ENCODE measurements around a stretch of chr2.

DNA sequence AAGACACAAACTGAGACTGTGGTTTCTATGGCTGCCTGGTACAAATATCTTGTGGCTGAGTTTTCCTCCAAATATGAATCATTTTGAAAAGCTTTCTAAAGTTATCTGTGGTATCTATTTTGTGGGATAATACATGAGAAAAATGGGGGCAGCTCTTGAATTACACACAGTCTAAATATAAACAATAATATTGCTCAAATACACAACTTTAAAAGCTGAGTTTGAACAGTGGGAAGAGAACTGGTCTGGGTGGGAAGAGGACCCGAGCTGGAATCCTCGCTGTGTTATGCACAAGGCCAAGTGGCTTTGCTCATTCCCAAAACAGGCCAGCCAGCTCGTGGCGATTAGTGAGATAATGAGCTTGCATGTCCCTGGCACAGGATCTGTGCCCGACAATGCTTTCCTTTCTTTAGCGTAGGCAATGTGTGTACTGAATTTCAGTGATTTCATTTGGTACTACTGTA lies 10.6 kb upstream of the FAM124B start:
- PRO-cap, result unidirectional peak, minus-strand start at position 275 of the sequence

- PRO-cap, result unidirectional peak, plus-strand start at chr2:224485653
Measured at GRCh38 chr2:224484910-224485714, 83.2 kb upstream of the FAM124B start.

DNA sequence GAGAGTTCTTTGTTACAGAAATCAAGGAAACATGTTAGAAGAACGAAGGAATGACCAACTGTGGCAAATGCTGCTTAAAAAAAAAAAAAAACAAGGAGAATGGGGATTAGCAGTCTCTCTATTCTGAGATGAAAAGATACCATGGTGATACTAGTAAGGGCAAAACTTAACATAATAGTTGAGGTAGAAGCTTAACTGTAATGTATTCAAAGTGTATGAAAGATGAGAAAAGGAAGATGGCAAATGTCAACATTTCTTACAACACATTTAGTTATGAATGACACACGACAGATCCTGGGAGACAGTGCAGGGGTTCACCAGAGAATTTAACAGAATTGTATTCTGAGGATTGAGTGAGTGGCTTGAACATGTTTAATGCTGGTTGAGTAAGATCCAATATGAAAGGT lies 52.8 kb downstream of the CUL3 start:
- PRO-cap, result no peak

DNA sequence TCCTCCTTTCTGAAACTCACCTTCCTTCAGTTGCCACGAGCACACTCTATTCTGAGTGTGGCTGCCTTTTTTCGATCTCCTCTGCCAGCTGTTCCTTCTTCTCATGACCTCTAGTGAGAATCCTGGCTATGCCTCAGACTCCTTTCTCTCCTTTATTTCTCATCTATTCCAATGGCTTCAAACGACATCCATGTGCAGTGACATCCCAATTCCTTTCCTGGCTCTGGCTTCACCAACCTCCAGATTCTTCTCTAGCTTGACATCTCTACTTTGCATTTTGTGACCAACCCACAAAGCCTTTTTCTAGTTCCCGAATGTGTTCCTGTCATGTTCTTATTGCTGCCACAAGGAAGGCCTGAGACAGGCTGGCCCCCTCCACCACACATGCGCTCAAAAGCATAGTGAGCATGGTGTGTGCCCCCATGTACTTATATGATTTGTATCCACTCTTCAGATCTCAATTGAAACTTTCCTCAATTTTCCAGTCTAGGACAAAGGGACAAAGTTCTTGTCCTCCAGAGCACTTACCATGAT lies 160.6 kb upstream of the CCDC195 start:
- PRO-cap, result no peak

GRCh38 chr2:224921961-224922868 lies 120.1 kb downstream of the DOCK10 start:
- PRO-cap, result no peak

- PRO-cap, result no peak
Measured at GRCh38 chr2:224943626-224943825, 98.7 kb downstream of the DOCK10 start.

- PRO-cap, result no peak
Measured at GRCh38 chr2:224982120-224982678, 60.1 kb downstream of the DOCK10 start.

GRCh38 chr2:225125098-225125399 lies 82.8 kb upstream of the DOCK10 start:
- PRO-cap, result no peak

DNA sequence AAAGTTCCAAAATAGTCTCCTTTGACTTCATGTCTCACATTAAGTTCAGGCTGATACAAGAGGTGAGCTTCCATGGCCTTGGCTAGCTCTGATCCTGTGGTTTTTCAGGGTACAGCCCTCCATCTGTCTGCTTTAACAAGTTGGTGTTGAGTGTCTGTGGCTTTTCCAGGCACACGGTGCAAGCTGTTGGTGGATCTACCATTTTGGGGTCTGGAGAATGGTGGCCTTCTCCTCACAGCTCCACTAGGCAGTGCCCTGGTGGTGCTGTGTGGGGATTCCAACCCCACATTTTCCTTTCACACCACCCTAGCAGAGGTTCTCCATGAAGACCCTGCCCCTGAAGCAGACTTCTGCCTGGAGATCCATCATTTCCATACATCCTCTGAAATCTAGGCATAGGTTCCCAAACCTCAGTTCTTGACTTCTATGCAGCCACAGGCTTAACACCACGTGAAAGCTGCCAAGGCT lies 618.8 kb downstream of the NYAP2 start:
- PRO-cap, result no peak

GRCh38 chr2:226048674-226048873 lies 649.1 kb downstream of the NYAP2 start:
- PRO-cap, result no peak

- PRO-cap, result no peak
Measured at GRCh38 chr2:226118402-226119073, 681.1 kb downstream of the IRS1 start.

DNA sequence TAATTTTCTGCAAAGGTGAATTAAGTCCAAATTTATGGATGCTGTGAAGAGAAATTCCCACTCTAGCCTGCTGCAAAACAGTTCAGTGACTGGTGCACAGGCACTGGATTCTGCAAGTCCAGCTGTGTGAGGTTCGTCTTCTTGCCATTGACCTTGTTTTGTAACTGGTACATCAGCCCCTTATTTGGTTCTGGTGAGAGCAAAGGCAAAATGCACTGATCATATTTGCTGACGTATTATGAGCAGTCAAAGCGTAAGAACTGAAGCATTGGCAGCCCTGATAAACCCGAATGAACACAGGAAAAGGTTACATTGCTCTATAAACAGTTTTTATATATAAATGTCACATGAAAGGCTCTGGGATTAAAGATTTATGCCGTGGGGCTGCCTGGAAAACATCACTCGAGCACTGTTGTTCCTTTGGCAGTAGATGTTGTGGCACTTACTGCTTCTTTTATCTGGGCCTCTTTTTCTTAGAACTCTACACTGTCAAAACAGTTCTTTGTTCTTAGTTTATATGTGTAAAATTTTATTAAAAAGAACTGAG lies 168.0 kb downstream of the IRS1 start:
- PRO-cap, result no peak

GRCh38 chr2:226759676-226760146 lies 39.9 kb downstream of the IRS1 start:
- PRO-cap, result no peak

DNA sequence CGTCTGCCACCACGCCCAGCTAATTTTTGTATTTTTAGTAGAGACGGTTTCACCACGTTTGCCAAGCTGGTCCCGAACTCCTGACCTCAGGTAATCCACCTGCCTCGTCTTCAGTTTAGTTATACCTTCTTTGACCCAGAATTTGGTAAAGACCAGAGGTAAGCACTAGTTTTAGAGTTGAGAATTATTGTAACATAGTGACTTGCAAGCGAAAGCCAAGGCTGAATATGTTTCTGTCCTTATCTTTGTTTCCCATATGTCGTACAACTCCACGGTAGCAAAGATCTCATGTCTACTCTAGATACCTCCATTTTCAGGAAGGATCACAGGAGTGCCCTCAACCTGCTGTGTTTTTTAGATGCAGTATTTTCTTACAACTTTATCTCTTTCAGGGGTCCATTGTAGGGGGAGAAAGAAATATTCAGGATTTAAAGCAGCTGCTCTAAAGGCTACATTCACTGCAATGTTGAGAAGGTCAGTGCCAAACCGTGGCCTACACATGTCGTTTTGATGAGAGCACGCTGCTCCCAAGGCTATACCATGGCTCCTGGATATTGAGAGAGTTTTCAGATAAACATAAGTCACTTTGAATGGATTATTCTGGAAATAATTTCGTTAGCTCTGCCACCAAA lies 1.9 kb downstream of the RHBDD1 start:
- PRO-cap, result no peak

DNA sequence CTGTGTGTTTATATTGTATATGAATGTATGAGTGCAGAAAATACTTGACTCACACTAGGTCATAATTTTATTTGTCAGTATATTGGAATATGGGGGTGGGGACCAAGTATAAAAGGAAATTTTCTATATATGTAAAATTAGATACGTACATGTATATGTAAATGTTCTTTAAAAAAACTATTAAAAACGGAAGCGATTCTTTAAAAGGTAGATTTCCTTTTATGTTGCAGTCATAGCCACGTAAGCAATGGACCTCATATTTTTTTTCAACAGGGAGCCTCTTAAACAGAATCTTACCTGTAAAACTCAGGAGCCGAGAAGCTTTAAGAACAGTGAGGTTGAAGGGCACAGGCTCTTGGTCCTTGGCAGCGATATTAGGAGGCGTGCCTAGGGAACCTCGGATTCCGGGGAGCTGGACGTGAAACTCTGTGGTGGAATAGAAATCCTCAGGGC lies 3.3 kb downstream of the RHBDD1 start:
- PRO-cap, result unidirectional peak, plus-strand start at position 309 of the sequence

GRCh38 chr2:226905553-226906970 lies 70.2 kb downstream of the RHBDD1 start:
- PRO-cap, result no peak

DNA sequence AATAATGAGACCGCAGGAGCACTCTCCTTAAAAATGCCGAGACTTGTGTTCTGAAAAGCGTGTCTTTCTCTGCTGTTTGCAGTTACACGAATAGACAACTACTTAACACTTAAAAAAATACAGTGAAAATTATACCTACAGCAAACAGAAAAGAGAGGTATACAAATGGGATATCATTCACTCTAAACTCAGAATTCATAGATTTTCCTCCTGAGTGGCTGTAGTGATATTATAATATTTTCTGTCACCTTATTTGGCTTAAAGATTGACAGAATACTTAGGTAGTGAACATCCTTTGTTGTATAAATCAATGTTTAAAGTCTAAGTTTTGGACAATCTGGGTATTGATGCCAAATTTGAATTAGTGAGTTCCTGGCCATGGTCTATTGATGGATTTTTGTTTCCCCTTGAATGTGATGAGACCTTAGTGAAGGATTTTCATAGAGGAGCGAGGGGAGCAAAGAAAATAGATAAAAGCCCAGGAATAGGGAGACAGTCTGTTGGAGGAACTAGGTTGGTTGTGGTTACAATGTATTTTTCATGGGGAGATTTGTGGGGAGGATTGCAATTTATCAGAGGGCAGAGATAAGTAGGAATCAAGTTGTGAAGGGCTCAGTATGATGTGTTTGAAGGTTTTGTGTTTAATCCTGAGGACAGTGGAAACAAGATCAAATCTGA lies 108.8 kb downstream of the RHBDD1 start:
- PRO-cap, result no peak

DNA sequence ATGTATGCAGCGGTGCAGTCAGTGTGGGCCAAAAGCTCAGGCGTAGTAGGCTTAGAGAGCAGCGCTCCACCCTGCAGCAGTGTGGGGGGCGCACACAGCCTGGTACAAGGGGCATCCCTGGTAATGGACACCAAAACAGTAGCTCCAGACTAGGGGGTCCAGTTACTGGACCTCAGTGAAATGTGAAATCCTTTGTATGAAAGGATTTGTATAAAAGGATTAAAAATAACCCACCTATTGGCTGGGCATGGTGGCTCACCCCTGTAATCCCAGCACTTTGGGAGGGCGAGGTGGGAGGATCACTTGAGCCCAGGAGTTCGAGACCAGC lies 1.6 kb upstream of the TM4SF20 start:
- PRO-cap, result no peak

DNA sequence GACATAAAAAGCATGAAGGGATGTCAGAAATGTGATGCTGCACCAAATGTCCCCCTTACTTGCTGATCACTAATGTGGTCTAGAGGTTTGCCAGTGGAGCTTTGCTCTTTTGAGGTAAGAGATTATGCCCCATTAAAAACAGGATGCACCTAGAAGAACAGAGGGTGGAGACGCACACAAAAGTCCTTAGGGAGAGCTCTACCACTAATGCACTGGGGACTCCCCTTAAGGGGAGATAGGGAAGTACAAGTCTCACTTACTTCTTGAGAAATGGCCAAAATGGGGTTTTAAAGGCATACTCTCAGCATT lies 16.8 kb upstream of the SCYGR1 start:
- PRO-cap, result no peak

- PRO-cap, result no peak
Measured at GRCh38 chr2:227451204-227451719, 20.7 kb upstream of the AGFG1 start.

Data from penis (tissue), 1 donor.